ENCODE measurements around the genes SEC31A, CDS1 and ARHGAP24.

DNA sequence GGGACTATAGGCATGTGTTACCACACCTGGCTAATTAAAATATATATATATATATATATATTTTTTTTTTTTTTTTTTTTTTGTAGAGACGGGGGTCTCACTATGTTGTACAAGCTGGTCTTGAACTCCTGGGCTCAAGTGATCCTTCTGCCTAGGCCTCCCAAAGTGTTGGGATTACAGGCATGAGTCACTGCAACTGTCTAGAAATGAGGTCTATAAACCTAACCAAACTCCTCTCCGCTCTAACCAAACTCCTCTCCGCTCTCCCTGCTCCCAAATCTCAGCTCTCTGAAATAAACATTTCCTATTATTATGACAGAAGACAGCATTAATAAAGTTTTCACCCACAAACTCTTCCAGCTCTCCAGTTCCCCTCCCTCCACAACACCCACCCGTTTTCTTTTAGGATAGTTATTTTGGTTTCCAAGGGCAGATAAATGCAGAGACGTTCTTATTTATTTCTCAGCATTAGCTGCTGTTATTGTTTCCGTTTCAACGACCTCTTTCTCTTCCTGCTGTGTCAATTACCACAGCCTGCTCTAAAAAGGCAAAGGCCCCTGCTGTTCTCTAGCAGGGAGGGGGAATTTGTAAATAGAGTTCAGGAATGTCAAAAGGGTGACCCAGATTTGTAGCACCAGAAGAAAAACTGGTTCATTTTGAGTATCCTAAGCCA, 13.2 kb upstream of the SCD5 start:
- PRO-cap, 7 experiments: peak in 7 of 7 experiments; most common plus-strand start position 359 of the sequence (in 2); most common minus-strand start position 282 of the sequence (in 7)
- RAMPAGE, long total RNA, 2 experiments: no peak in any of the 2 experiments

GRCh38 chr4:82890431-82891794, at the start of gene SEC31A:
SEC31A (minus strand) TSS chr4:82891153.
- PRO-cap, 7 experiments: peak in 7 of 7 experiments; most common plus-strand start chr4:82891320 (in 6); most common minus-strand start chr4:82891178 (in 7)
- RAMPAGE, long total RNA, 2 experiments: start-site peak on the minus strand in 2 of 2 experiments, at chr4:82891008-82891240 at its widest, 1,284 to 1,881 reads per replicate

GRCh38 chr4:82901527-82901951, 1.0 kb downstream of the THAP9 start:
- PRO-cap, 7 experiments: no peak in any of the 7 experiments
- RAMPAGE, long total RNA, 2 experiments: no peak in any of the 2 experiments

- PRO-cap, 7 experiments: no peak in any of the 7 experiments
- RAMPAGE, long total RNA, 2 experiments: no peak in any of the 2 experiments
Observed at GRCh38 chr4:83108072-83108470, 6.5 kb downstream of the PLAC8 start.

DNA sequence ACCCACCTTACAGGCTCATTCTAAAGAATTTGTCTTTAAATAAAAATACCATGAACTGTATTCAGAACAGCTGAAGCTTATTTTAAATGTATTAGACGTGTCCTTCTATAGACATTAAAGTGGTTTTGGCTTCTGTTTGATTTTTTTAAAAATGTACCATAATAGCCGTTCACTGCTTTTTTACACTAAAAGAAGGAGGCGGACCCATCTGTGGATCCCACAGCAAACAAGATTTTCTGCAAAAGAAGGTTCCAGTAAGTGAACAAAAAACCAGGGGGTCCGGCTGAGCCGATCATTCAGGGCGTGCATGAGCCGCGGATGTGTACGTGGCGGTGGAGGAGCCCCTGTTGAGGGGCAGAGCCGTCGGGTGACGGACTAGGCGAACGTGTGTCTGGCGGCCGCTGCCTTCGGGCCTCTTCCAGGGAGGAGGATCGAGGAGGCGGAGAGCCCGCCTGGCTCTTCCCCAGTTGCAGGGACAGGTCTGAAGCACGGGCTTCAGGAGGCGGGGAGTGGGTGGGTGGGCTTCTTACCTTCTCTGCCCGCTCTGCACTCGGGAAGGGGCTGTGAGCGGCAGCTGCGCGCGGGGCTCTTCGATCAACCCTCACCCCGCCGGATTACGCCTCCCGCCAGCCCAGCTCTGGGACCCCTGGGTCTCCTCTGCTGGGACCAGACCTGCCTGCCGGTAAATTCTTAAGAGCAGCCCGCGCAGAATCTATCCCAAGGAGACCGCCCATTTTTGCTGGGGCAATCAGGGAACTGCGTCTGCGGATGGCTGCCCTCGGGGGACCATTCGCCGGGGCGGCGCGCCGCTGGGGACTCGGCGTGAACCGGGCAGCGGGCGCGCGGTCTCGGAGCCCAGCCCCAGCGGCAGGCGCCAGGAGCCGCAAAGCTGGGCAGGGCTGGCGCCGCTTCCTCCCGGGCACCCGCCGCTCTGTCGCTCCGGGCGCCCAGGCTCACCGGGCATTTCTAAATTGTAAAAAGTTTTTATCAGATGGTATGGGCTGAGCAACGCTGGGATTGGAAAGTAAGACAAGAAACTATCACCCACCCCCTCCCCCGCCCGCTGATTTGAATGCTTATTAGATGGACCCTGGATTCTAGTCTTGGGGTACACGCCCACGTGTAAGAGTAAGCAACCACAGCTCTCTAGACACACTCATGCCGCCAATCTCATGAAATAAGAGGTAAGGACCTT, 4.9 kb downstream of the PLAC8 start:
- PRO-cap, 7 experiments: peak in 5 of 7 experiments; most common plus-strand start position 357 of the sequence (in 5)
- RAMPAGE, long total RNA, 2 experiments: start-site peak on the minus strand in 1 of 2 experiments, centred at position 646 of the sequence, 31 reads per replicate

- PRO-cap, 7 experiments: no peak in any of the 7 experiments
- RAMPAGE, long total RNA, 2 experiments: no peak in any of the 2 experiments
Observed at GRCh38 chr4:83618430-83619032, 82.6 kb downstream of the GPAT3 start.

DNA sequence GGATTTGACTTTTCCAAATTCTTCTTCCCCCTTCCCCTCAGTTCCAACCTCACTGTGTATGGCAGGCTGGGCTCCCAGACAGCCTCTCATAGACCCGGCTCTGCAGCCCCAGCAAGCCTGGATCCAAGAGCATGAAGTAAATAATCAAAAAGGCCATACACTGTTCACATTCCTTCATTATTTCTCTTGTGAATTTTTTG, 446.7 kb downstream of the NKX6-1 start:
- PRO-cap, 7 experiments: peak in 1 of 7 experiments; most common minus-strand start position 115 of the sequence (in 1)
- RAMPAGE, long total RNA, 2 experiments: no peak in any of the 2 experiments

DNA sequence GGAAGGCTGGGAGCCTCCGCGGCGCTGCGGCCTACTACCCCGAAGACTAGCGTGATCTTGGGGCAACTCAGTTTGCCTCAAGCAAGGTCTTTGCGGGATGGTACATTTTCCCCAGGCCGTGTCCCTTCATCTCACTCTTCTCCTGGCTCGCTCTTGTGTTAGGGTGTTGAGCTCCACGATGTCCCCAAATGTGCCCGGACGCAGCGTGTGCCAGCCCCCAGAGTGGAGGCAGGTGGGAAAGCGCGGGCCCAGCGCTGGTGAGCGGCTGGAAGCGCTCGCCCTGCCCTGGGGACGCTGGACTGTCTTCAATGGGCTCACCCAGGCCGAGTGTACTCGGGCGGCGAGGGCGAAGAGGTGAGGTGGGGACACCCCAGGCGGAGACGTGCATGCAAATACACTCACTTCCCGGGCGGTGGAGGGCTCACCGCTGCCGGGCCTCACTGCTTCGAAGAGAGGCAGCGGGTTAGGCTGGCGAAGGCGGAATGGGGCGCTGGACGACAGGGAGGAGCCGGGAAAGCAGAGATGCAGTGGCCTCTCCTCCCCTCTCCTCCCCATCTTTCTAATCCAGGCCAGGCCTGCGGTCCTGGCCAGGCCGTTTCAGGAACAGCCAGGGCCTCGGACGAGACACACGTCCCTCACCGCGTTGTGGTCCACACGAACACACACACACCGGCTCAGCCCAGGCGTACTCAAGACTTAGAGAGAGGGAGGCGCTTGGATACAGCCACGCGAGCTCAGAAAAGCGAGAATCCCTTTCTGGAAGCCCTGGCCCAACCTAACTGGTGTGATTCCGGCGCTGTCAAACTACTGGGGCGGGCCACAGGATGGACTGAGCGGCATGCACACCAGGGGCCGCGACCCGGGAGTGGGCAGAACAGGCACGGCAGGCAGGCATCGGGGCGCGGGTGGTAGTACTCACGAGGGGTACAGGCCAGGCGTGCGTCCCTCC, 2.2 kb downstream of the NKX6-1 start:
- PRO-cap, 7 experiments: no peak in any of the 7 experiments
- RAMPAGE, long total RNA, 2 experiments: no peak in any of the 2 experiments

GRCh38 chr4:84499722-84499983, 561 bp upstream of the NKX6-1 start:
- PRO-cap, 7 experiments: no peak in any of the 7 experiments
- RAMPAGE, long total RNA, 2 experiments: no peak in any of the 2 experiments

DNA sequence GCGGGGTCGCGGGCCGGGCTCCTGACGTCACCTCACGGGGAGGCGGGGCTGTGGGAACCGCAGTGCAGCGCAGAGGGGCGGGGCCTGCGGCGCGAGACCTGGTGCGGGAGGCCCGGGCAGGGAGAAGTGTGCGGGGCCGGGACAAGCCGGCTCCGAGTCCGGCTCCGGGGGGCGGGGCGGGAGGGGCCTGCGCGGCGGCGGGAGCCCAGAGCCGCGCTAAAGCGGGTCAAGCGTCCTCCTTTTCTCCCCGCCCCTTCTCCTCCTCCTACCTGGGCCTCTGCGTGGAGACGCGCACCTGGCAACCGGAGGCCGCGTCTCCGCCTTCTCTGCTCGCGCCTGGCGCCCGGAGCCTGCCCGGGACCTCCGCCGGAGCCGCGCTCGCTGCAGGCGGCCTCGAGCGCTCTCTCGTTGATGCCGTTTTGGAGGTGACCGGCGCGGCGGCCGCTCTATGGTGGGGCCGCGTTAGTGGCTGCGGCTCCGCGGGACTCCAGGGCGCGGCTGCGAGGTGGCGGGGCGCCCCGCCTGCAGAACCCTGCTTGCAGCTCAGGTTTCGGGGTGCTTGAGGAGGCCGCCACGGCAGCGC, at the start of gene CDS1:
Gene CDS1 (plus strand): TSS at position 320 of the 583 bp plus-strand sequence.
- PRO-cap, 7 experiments: peak in 7 of 7 experiments; most common plus-strand start position 123 of the sequence (in 5)
- RAMPAGE, long total RNA, 2 experiments: no peak in any of the 2 experiments

- PRO-cap, 7 experiments: no peak in any of the 7 experiments
- RAMPAGE, long total RNA, 2 experiments: no peak in any of the 2 experiments
Observed at GRCh38 chr4:84585398-84586022, 2.6 kb downstream of the CDS1 start.

DNA sequence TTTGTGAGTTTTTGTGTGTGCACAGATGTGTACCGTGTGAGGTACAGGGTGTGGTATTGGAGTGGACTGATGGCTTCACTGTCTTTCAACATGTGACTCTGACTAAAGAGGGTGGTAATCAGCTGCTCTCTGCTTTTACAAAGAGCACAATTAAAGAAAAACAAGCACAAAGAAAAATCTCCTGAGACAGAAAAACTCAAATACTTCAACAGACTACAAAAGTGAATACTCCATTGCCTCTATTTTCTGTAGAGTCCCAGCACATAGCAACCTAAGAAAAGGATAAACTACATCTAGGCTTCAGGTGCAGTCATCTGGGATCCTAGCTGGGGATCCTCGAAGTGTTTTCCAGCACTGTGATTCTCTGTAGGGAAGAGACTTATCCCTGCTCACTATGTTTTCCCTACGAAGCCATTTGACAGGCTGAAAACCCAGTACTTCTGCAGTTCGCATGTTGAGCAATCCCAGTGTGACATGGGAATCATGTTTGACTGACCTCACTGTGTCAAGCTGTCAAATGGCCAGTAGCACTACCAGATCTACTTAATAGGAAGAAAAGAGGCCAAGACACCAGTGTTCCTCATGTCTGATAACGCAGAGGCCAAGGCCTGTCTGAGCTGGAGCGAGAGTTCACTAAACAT, 100.4 kb downstream of the CDS1 start:
- PRO-cap, 7 experiments: no peak in any of the 7 experiments
- RAMPAGE, long total RNA, 2 experiments: no peak in any of the 2 experiments

DNA sequence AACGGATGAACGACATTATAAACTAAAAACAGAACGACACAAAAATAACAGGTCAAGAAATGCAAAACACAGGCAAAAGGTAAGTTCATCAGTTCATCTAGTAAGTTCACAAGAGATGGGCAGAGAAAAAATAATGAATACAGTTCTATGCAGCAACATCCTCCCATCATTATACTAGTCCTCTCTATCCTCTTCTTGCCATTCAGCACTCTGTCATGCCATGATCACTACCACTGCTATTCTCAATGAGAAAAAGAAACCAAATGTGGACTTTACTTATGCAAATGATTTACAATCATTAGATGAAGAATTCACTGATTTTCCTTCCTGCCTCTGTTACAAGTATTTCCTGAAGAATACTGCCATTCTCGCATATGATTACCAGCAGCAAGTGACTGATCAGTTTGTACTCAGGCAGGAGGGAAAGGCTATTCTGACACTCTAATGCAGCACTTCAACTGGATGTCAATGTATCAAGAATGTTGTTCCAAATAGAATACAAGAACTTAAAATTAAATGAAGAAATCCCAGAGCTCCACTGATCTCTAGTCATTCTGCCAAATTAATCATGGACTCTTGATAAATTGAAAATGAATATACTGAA, 50.3 kb downstream of the WDFY3 start:
- PRO-cap, 7 experiments: no peak in any of the 7 experiments
- RAMPAGE, long total RNA, 2 experiments: no peak in any of the 2 experiments

DNA sequence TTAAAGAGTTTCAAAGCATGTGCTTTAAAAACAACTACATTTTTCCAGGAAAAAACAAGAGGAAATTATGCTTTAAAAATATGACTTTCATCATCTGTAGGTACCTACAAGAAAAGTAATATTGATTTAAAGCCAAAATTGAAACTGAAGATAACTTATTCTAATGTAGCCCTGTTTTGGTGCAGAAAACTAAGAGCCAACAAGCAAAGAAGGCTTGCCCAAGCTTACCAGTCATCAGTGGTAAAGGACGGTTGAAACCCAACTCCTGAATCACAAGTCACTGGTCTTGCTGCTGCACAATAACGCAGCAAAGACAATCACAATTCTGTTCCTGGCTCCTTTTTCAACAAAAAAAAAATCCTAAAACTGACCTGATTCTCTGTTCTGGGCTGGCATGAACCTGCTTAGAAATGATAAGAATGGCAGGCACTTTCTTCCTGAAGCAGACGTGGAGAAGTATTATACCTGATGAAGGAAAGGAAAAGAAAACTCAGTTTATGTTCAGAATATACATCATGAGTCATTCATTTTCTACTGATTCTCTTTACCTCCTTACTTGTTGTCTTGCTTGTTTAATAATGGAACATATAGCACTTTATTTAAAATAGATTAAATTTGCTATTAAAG, 34.5 kb downstream of the WDFY3 start:
- PRO-cap, 7 experiments: no peak in any of the 7 experiments
- RAMPAGE, long total RNA, 2 experiments: no peak in any of the 2 experiments

GRCh38 chr4:85474589-85475926, at the start of gene ARHGAP24:
ARHGAP24 (plus strand) TSS chr4:85475150.
- PRO-cap, 7 experiments: peak in 7 of 7 experiments; most common plus-strand start chr4:85475154 (in 5); most common minus-strand start chr4:85474943 (in 3)
- RAMPAGE, long total RNA, 2 experiments: start-site peak on the plus strand in 2 of 2 experiments, at chr4:85475129-85475227 at its widest, 58 to 62 reads per replicate

- PRO-cap, 7 experiments: no peak in any of the 7 experiments
- RAMPAGE, long total RNA, 2 experiments: no peak in any of the 2 experiments
Observed at GRCh38 chr4:85603833-85604267, 128.9 kb downstream of the ARHGAP24 start.

- PRO-cap, 7 experiments: no peak in any of the 7 experiments
- RAMPAGE, long total RNA, 2 experiments: no peak in any of the 2 experiments
Observed at GRCh38 chr4:85702913-85703553, 228.1 kb downstream of the ARHGAP24 start.

DNA sequence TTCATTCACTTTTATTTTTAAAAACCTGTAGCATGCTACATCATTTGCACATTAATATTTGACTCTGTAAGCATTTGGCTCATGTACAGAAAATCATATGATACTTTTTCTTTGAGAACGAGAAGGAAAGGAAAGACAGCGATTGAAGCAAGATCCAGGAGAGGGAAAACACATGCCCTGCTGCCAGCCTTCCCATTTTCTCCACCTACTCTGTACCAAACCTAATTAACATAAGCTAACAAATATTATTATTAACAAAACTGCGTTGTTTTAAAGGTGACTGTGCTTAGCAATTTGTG, 287.2 kb downstream of the ARHGAP24 start:
- PRO-cap, 7 experiments: peak in 1 of 7 experiments; most common plus-strand start position 164 of the sequence (in 1)
- RAMPAGE, long total RNA, 2 experiments: no peak in any of the 2 experiments

- PRO-cap, 7 experiments: no peak in any of the 7 experiments
- RAMPAGE, long total RNA, 2 experiments: no peak in any of the 2 experiments
Observed at GRCh38 chr4:85894638-85894937, 419.6 kb downstream of the ARHGAP24 start.

DNA sequence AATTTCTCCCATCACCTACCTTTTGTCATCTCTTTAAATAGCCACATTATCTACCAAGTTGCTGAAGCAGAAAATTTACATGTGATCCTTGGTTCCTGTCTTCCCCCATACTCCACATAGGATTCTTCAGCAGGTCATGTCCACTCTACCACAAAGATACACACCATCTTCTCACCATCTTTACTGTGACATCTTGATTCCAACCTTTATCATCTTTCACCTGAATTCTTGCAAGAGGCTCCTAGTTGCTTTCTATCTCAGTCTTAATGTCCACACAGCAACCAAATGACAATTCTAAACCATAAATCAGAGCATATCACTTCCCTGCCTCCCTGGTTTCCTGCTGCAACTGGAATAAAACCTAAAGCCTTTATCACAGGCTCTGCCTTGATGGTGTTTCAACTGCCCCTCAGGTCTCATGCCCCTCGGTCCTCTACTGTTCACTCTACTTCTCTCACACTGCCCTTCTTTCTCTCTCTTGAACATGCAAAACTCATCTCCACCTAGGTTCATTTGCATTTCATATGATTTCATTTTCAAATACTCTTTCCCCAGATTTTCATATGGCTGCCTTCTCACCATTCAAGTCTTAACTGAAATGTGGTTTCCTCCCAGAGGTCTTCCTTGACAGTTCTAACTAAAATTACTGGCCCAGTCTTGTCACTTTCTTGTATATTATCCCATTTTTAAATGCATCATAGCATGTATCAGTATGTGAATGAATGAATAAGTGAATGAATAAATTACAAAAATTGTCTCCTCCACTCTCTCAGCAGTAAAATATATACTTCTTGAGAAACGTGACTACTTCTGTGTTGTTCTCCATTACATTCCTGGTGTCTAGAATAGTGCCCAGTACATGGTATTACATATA, 91.5 kb downstream of the MAPK10 start:
- PRO-cap, 7 experiments: no peak in any of the 7 experiments
- RAMPAGE, long total RNA, 2 experiments: start-site peak on the minus strand in 1 of 2 experiments, centred at position 403 of the sequence, 12 reads per replicate

All from ovary (tissue), 7 donors.